ENCODE data around the genes CSHL1 and DDX5.

GRCh38 chr17:63911069-63911513 is at the start of gene CSHL1:
CSHL1 (minus strand) TSS chr17:63911258.
- PRO-cap, 2 experiments, result no peak in any of the 2 experiments

GRCh38 chr17:63961236-63962312 is 11.1 kb downstream of the SCN4A start:
- PRO-cap, 2 experiments, result no peak in any of the 2 experiments

DNA sequence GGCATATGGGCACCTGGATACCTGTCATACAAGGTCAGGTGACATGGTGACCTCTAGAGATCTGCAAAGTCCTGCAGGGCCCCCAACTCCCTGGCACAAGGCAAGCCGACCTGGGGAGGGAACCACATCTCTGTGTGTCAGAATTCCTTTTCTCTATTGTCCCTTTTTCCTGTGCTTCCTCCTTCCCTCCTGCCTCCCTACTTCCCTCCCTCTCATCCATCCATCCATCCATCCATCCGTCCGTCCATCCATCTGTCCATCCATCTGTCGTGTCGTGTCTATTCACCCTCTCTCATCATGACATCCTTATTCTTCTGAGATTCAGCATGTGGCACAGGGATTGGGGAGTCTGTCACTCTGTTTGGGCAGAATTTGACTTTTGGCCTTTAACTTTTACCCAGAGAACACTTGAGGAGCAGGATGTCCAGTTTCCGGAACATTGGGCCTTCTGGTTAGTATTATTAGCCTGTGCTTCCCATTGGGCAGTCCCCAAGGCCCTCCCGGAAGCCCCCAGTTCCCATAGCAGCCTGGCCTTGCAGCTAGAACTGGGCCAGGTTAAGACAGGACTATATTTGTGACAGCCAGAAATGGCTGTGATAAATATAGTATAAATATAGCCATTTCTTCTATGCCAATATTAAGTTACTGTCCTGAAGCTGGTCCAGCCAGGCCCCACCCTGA is 9.7 kb downstream of the SCN4A start:
- PRO-cap, 2 experiments, result no peak in any of the 2 experiments

GRCh38 chr17:64047737-64048131 is 27.3 kb upstream of the ICAM2 start:
- PRO-cap, 2 experiments, result no peak in any of the 2 experiments

DNA sequence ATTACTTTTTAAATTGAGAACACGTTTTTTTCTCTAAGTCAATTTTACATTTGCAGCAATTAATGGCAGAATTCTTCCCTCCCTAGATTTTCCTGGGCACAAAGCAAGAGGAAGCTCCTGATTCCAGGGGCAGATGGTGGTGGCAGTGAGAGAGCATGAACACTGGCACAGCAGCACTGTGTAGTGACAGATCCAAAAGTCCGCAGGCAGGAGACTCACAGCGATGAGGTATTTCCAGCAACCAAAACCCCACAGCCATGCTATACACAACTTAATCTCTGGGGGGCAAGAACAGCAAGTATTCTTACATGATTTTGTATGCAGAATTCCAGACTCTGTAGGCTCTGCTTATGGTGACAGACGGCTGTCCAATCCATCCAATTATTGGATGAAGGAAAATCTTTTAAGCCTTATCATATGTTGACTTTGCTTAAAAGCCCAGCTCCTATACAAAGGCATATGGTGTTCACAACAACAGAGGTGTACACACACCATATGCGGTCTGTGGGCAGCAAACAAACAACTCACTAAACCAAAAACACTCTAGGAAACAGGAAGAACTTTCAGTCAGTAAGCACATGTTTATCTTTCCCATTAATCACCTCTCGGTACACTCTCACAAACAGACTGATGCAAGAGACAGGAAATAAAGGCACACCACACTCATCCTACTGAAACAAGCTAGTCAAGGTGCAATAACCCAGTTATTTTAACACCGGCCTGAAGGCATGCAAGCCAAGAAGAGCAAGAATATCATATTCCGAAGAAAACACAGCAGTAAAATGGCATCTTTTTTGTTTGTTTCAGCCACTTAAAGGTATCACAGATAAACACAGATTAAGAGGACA is 48.0 kb downstream of the ERN1 start:
- PRO-cap, 2 experiments, result peak in 2 of 2 experiments; most common plus-strand start position 674 of the sequence (in 1)

DNA sequence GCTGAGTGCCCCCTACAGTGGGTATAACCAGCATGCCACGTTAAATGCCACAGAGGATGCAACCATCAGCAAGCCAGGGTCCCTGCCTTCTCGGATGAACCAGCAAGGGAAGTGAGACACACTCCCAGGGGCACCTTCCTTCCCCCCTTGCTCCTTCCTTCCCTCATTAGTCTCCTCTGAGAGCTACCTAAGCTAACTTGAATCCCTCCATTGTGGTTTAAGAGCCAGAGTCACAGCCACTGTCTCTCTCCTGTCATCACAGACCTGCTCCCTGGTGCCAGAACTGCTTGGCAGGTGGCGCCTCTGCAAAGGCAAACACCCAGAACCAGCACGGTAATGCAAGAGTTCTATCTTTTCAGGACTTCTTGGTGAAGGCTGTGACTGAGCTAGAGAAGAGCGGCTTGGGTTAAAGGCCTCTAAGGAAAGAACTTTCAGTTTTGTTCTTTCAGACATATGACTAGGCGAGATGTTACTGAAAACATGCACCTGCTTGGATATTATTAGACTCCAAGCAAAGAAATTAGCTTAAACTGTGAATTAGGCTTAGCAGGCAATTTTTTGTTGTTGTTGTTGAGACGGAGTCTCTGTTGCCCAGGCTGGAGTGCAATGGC is 8.9 kb downstream of the ERN1 start:
- PRO-cap, 2 experiments, result no peak in any of the 2 experiments

DNA sequence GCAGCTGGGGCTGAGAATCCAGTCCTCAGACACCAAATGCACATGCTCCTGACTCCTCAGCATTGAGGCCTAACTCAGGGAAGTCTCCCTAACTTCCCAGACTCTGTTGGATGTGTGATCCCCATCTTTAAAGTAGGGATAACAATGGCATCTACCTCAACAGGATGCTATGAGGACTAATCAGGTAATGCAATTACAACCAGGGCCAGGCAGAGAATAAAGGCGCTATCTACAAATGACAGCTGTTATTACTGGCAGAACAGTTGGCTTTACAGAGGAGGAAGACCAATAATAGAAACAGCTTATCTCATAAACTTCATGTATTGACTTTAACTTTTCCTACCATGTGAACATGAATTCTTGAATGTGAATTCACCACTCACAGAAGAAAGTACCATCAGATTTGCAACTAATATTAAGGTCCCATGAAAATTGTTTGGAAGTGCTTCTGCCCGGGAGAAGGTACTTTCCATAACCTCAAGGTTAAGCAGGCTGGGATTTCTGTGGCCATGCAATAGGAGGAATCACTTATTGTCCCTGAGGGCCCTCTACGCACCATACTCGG is 22.5 kb upstream of the ERN1 start:
- PRO-cap, 2 experiments, result no peak in any of the 2 experiments

GRCh38 chr17:64326479-64327067 is 63.5 kb upstream of the TEX2 start:
- PRO-cap, 2 experiments, result no peak in any of the 2 experiments

- PRO-cap, 2 experiments, result no peak in any of the 2 experiments
These were observed 58.6 kb downstream of the PECAM1 start for GRCh38 chr17:64331909-64332542.

DNA sequence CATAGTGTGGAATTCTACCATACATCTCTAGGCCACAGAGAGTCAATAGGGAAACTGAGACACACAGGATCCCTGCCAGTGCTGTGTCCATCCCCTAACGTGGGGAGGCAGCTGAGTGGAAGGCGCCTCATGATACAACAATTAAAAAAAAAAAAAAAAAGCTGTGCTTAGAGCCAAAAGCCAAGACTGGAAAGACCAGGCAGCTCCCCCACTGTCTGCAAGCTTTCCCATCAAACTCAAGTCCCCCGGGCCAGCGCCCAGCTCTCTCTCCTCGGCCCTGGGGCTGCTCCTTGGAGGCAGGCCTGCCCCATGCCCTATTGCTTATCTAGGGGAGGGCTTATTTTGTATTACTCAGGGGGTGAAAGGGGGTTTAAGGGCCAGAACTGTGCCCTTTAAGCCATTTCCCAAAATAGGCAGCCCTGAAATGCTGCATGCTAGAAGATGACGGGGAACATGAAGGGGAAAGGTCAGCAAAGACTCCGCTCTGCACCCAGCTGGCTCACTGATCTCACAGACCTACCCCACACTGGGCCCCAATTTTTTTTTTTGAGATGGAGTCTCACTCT is 56.6 kb downstream of the PECAM1 start:
- PRO-cap, 2 experiments, result no peak in any of the 2 experiments

DNA sequence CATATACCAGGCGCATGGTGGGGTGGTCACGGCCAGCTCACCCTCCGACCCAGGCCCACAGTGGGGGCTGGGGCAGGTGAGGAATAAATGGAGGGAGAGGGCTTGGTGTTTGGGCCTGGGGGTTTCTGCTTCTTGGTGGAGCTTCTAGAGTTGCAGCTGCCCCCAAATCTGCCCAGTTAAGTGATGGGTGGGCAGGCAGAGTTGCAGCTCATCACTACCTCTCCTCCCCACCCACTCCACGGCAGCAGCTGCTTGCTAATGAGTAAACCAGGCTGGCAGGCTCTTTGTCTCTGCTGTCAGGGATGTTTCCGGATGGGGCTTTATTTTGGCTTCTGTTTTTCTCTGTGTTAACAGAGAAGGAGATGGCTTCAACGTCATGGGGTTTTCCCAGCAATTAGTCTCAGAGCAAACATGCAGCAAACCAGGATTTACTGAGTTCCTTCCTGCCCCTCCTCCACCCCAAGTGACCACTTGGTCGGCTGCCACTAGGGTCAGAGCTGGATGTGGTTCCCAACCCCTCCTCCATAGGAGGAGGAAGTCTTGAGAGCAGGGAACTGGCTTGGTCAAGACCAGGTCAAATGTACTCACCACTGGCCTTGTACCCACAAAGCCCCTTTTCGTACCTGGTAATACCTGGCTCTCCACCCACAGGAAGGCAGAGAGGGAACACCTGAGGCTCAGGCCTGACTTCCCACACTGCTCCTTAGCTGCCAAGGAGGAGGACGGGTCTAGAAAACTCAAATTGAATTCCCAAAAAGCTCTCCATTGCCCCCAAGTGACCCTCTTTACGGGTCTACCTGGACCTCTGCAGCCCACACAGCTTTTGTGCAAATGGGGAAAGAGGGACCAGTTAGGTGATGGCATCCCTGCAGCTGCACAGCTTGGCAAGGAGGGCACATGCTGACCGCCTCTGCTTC is 46.3 kb downstream of the PECAM1 start:
- PRO-cap, 2 experiments, result no peak in any of the 2 experiments

GRCh38 chr17:64384381-64384813 is 6.3 kb downstream of the PECAM1 start:
- PRO-cap, 2 experiments, result no peak in any of the 2 experiments

DNA sequence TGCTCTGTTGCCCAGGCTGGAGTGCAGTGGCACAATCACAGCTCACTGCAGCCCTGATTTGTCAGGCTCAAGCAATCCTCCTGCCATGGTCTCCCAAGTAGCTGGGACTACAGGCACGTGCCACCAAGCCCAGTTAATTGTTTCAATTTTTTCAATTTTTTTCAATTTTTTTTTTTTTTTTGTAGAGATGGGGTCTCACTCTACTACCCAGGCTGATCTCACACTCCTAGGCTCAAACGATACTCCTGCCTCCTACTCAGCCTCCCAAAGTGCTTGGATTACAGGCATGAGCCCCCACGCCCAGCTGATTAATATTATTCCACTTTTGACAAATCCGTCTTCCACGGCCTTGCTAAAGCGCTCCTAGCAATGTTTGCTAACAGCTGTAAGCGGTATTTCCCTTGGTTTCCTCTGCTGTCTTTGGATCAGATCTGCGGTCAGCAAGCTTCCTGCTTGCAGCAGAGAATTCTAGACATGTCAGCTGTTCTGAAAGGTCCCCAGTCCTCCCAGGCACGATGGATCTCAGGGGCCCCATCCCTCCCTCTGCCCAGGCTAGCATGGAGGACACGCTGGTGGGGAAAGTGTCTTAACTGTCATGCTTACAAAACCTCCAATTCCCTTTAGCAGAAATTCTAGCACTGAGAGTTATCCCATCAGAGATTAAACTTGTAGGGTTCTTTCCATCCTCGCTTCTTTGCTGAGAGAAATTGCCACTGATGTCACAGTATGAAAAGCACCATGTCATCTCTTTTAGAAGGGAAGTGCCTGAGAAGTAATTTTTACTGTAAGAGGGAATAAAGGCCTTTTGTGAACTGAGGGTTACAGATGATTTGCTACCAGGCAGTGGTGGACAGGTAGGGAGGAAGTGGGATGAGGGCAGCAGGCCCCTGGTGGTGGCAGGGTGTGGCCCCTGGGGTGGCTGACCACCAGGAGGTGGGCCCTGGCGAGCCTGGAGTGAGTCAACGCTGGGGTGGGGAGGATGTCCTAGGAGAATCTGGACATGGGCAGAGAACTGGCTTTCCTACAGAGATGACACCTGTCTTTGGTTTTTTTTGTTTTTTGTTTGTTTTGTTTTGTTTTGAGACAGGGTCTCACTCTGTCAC is 6.6 kb upstream of the MILR1 start:
- PRO-cap, 2 experiments, result no peak in any of the 2 experiments

DNA sequence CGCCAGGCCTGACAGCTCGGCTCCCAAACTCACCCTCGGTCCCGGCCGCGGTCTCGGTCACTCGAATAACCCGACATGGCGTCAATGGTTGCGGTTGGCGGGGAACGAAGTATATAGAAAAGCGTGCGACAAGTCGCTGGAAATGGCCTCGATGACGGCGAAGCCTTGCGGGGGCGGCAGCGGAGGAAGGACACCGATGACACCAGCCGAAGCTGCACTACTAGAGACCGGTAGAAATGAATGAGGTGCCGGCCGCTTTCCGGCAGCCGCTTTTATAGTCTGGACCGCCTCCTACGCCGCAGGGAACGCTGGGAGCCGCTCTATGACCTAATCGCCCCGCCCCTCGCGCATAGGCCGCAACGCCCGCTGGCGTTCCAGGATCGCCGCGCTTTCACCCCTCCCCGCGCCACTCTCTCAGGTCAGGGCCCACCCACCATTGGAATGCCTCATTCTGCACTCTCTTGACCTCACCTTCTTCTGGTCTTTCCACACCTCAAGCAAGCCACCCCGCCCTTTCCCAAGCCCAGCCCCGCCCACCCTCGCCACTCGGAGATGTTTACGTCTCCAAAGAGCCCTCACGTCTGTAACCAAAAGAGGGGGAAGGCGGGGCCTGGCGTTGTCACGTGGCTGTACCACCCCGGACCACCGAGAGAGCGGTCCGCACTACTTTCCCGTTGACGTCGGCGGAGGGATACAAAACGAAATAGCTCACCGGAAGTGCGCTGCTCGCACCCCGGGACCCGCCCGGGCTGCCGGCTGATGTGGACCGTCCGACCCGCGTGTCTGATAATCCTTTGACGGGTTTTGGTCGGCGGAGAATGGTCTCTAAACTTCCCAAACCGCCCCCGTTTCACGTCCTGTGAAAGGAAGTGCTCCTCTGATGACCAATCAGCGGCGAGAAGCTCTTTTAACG is at the start of gene DDX5:
TSS of gene DDX5 (minus strand) at position 247 of the 913 bp plus-strand sequence.
- PRO-cap, 2 experiments, result peak in 2 of 2 experiments; most common plus-strand start position 377 of the sequence (in 1); most common minus-strand start position 247 of the sequence (in 2)

DNA sequence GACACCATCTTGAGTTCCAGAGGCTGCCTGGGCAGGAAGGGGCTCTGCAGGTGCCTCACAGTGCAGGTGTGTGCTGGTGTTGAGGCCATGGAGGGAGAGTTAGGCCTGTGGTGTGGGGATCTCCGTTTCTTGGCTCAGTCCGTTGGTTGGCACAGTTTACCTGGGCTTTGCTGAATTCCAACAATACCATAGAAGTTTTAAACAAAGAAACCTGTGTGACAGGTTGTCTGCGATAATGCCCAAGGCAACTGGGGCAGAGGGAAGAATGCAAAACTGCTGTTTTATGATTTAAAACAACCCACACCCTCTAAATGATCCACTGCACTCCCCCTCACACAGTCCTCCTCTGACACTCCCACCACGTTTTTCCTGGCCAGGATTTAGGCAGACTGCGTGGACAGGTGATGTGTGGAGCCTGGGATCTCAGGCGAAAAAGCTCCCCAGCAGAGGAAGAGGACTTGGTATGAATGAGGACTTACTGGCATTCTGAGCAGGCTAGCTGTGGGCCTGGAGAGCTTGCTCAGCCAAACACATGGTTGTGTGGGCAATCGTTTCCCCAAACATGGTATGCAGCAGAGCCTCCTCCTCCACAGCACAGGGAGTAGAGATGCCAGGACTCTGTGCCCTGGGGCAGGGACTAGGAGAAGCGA is 104.1 kb downstream of the LRRC37A3 start:
- PRO-cap, 2 experiments, result no peak in any of the 2 experiments

DNA sequence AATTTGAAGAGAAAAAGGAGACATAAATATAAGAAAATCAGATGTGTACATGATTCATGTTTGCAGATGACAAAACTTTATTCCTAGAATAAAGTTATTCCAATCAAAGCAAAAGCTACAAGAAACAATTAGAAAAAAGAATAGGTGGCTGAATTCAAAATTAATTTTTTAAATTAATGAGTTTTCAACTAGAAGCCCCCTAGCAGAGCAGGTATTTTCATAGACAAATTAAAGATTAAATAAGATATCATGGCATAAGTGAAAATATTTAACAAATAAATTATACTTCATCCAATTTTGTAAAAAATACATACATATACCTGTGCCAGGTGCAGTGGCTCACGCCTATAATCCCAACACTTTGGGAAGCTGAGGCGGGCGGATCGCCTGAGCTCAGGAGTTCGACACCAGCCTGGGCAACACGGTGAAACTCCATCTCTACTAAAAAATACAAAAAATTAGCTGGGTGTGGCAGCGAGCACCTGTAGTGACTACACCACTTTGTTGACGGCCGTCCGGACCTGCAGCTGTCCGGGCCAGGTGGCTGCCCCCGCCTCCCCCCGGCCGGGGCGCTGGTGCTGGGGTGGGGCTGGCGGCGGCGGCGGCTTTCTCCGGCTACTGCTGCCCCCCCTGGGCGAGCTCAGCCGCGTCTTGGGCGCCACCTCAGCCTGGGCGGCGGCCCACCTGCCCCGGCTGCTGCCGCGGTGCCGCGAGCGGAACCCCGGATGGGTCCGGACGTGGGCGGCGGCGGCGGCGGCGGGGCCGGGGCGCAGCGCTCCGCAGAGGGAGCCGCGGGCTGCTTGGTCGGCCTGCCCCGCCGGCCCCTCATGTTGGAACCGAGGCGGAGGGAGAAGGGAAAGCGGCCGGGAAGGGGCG is 610 bp downstream of the LRRC37A3 start:
- PRO-cap, 2 experiments, result peak in 2 of 2 experiments; most common plus-strand start position 575 of the sequence (in 2); most common minus-strand start position 529 of the sequence (in 1)

DNA sequence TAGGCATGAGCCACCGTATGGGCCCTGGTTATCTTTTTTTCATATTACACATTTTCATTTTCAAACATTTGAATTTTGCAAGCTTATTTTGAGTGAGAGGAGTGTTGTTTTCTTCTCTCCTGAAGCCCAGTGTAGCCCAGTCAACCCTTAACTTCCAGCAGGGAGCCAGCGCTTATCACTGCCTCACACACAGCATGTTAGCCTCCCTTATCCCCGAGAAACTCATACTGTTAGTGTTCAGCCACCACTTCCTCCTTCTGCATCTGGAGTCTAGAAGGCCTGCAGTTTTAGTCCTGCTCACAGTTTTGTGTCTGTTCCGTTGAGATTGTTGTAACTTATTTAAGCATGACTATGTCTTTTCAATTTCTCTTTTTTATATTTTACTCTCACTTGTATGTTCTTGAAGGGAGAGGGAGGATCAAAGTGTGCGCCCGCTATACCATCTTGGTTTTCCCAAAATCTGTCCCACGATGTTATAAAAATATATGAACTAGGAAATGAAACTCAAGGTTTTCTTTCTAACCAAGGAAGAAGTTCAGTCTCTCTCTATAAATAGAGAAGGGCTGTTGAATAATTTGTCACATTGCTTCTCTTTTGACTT is 3.7 kb upstream of the LRRC37A3 start:
- PRO-cap, 2 experiments, result no peak in any of the 2 experiments

DNA sequence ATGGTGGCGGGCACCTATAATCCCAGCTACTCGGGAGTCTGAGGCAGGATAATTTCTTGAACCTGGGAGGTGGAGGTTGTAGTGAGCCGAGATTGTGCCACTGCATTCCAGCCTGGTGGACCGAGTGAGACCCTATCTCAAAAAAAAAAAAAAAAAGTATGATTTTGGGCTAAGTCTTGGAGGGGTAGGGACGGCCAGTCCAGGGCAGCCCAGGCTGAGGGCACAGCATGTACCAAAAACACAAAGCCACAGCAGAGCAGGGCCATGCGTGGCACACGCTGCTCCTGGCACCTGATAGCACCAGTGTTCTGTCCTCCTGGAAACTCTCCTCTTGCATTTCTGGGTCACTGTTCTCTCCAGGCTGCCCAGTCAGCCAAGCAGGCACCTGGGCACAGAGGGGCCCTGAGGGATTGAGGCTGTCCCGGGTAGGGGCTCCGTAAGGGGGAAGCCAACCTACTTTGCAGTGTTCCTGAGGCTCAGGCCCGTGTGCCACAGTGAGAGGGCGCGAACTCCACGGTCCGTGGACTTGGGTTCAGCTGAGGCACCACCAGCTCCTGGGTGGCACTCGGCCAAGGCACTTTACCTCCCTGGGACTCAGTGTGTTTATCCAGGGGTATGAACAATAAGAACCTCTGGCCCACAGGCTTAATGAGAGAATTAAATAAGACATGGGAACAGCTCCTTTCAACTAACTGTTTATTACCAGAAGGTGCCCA is 68.0 kb downstream of the GNA13 start:
- PRO-cap, 2 experiments, result no peak in any of the 2 experiments

DNA sequence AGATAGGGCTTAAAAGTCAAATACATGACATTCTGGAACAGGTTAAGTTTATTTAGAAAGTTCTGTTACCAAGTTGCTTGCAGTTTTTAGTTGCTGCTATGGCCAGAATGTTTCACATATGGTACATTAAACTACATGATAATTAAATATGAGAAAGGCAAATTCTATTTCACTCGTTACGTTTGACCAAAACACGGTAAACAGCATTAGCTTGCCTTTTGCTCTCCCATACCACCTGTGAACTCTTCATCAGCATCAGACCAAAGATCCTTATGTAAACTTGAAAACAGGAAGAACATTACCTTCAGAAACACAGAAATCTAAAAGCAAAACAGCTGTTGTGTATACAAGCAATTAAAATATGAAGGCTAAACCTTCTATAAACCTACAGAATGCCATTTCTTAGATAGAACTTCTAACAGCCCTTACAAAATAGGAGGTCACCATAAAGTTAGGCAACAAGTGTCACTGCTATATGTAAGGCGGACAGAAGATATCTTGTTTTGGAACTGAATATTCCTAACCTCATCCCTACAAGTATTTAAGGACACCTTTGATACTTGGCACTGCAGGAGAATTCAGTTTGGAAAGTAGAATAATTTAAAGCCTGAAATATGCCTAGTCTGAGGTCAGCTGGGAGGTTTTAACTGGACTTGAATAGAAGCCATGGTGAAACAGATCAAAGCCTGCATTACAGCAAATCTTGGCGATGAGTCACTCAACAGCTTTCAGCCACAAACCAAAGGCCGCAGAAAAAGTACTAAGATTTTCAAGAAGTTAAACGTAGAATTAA is 43.0 kb downstream of the GNA13 start:
- PRO-cap, 2 experiments, result no peak in any of the 2 experiments

DNA sequence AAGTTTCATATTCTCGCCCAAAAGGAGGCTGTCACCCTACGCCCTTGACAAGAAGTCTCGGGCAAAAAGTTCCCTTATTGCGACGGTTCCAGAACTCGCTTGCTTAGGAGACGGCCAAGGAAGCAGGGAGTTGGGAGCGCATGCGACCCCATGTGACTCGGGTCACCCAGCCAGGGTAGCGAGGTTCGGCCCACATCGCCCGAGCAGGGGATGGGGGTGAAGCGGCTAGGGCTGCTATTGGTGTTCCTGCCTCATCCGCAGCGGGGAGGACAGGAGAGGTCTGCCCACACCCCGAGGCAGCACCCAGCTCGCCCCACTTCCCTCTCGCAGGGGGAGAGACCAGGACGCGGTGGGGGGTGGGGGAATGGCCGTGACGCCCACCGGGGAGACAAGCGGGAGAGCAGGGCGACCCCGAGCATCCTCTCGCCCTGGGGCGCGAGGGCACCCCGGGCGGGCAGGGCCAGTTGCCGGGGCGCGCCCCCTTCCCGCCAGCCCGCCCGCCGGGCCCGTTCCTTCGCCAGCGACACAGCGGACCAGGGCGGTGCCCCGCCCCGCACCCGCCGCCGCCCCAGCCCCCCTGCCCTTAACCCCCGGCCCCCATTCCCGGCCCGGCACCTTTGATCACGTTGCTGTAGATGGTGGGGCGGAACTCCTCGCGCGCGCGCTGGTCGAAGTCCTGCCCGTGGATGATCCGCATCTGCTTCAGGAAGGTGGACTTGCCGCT is 682 bp downstream of the GNA13 start:
- PRO-cap, 2 experiments, result peak in 1 of 2 experiments; most common plus-strand start position 202 of the sequence (in 1); most common minus-strand start position 105 of the sequence (in 1)

All from Colon Carcinoma Metastatic in the Brain (tissue), 2 donors.